Thyroid gland (tissue), 7 donors: ENCODE data around the genes PKP3 and RNH1.

DNA sequence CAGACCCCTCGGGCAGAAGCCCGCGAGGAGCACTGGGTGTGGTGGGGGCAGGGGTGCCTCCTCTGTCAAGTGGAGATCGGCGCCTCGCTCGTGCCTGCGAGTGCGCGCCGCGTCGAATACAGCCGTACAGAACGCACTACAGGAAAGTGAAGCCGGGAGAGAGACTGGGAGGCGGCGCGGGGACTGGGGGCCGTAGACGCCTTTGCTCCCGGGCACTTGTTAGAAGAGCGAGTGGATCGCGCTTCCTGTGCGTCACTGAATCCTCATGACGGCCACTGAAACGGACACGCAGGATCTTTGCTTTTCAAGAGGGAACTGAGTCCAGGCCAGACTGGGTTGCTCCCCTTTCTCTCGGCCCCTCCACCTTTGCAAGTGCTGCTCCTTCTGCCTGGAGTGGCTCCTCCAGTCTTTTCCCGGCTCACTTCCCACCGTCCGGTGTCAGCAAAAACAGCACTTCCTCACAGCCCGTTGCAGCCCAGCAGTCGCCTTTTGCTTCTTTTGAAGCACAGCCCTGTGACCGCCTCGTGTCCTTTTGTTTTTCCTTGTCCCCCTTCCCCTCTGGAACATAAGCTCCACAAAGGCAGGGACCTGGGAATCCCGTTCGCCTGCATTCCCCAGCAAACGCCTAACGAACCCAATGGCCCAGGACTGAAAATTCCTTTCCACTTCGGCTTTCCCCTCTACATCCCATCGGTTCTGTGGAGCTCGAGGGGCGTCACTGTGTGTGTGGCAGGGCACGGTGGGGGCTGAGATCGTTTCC lies 473 bp downstream of the RIC8A start:
- PRO-cap, 2 experiments, result peak in 2 of 2 experiments; most common plus-strand start position 307 of the sequence (in 2); most common minus-strand start position 204 of the sequence (in 1)
- RAMPAGE, long total RNA, 5 experiments, result no peak in any of the 5 experiments

- PRO-cap, 2 experiments, result no peak in any of the 2 experiments
- RAMPAGE, long total RNA, 5 experiments, result no peak in any of the 5 experiments
Observed at GRCh38 chr11:223921-224231, 12.3 kb downstream of the SIRT3 start.

DNA sequence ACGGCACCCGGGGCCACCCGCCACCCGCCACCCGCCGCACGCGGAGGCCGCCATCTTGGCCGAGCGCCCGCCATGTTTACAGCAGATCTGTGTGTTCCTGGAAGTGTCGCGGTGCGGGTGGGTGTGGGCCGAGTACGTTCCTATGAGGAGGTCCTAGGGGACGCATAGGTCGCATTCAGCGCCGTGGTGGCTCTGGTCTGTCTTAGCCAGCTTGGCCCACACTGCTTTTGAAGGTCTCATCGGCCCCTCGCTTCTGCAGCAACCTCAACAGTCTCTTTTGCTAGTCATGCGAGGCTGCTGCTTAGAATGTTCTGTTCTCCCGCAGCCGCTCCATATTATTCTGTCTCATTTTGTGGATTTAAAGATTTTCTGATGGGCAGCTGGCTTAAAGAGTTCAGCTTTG lies 3.3 kb upstream of the IFITM2 start:
- PRO-cap, 2 experiments, result no peak in any of the 2 experiments
- RAMPAGE, long total RNA, 5 experiments, result no peak in any of the 5 experiments

DNA sequence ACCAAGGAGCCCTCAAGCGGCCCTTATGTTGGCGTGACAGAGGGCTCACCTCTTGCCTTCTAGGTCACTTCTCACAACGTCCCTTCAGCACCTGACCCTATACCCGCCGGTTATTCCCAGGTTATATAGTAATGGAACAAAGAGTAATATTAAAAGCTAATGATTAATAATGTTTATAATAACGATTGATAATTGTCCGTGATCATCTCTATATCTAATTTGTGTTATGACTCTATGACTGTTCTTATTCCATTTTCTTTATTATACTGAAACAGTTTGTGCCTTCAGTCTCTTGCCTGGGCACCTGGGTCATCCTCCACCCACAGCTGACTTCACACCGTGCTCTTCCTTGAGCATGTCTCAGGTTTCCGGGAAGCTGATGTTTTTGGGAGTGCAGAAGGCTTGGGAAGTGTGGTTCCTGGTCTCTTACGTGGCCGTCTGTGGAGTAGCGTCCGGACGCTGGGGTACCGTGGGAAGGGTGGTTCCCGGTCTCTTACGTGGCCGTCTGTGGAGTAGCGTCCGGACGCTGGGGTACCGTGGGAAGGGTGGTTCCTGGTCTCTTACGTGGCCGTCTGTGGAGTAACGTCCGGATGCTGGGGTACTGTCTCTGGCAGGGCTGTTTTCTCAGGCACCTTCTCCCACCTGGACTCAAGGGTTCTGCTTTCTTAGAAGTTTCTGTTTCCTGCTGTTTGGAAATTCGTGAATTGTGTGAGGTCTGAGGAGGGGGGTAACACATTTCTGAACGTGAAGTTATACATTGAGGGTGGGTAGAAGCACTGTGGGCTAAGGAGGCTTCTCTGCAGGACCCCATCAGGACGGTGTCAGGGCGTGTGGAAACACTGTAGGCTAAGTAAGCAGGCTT lies 5.0 kb upstream of the IFITM3 start:
- PRO-cap, 2 experiments, result no peak in any of the 2 experiments
- RAMPAGE, long total RNA, 5 experiments, result no peak in any of the 5 experiments

- PRO-cap, 2 experiments, result no peak in any of the 2 experiments
- RAMPAGE, long total RNA, 5 experiments, result no peak in any of the 5 experiments
Observed at GRCh38 chr11:342218-342868, 21.7 kb upstream of the IFITM3 start.

- PRO-cap, 2 experiments, result no peak in any of the 2 experiments
- RAMPAGE, long total RNA, 5 experiments, result no peak in any of the 5 experiments
Observed at GRCh38 chr11:350088-351468, 18.7 kb upstream of the B4GALNT4 start.

- PRO-cap, 2 experiments, result peak in 2 of 2 experiments; most common plus-strand start chr11:356093 (in 1); most common minus-strand start chr11:355939 (in 2)
- RAMPAGE, long total RNA, 5 experiments, result no peak in any of the 5 experiments
Observed at GRCh38 chr11:355582-356692, 13.4 kb upstream of the B4GALNT4 start.

DNA sequence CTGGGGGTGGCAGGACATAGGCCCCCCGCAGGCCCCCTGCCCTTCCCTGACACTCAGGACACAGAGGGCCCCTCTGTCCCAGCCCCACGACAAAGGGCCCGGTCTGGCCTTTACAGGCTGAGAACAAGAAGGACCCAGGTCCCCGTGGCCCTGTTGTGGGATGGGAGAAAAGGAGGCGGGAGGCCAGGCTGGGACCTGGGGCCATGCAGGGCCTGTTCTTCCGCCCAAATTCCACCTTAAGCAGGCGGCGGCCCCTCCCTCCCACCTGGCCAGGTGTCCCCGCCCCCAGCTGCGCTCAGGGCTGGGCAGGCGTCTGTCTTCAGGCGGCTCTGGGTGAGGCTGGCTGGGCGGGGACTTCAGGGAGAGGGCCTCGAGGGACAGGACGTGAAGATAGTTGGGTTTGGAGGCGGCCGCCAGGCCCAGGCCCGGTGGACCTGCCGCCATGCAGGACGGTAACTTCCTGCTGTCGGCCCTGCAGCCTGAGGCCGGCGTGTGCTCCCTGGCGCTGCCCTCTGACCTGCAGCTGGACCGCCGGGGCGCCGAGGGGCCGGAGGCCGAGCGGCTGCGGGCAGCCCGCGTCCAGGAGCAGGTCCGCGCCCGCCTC lies at the start of gene PKP3:
Gene PKP3, plus strand, starts transcription at position 359 of the 604 bp plus-strand sequence.
- PRO-cap, 2 experiments, result peak in 2 of 2 experiments; most common plus-strand start position 316 of the sequence (in 1); most common minus-strand start position 238 of the sequence (in 2)
- RAMPAGE, long total RNA, 5 experiments, result no peak in any of the 5 experiments

GRCh38 chr11:394455-395133 lies 585 bp downstream of the PKP3 start:
- PRO-cap, 2 experiments, result peak in 1 of 2 experiments; most common plus-strand start chr11:394684 (in 1); most common minus-strand start chr11:394586 (in 1)
- RAMPAGE, long total RNA, 5 experiments, result no peak in any of the 5 experiments

- PRO-cap, 2 experiments, result peak in 2 of 2 experiments; most common plus-strand start chr11:448233 (in 2); most common minus-strand start chr11:448123 (in 2)
- RAMPAGE, long total RNA, 5 experiments, result no peak in any of the 5 experiments
Observed at GRCh38 chr11:447825-448945, 1.9 kb upstream of the PTDSS2 start.

DNA sequence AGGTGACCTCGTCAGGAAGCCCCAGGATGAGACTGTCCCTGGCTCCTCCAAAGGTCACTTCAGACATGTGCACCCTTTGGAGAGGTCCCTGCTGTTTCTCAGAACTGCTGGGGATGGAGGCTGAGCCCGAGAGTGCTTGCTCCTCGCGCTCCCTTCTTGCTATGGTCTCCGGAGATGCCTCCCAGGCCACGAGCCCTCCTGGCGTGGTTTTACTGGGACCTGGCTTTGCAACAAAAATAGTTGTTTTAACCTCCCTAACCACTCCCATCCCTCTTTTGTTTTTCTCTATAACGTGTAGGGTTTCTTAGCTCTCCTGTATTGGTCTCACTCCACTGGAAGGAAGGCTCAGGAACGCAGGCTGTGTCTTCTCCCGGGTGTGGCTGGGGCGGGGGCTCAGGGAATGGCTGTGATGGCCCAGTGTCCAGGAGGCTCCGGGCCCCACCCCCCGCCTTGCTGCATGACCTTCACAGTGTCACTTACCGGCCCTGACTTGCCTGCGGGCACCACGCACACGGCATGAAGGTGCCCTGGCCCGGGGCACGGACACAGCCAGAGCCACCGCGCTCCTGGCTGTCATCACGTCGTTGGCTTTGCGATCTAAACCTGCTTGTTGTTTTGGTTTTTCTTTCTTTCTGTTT lies 5.6 kb downstream of the PTDSS2 start:
- PRO-cap, 2 experiments, result no peak in any of the 2 experiments
- RAMPAGE, long total RNA, 5 experiments, result no peak in any of the 5 experiments

GRCh38 chr11:459455-460204 lies 9.6 kb downstream of the PTDSS2 start:
- PRO-cap, 2 experiments, result no peak in any of the 2 experiments
- RAMPAGE, long total RNA, 5 experiments, result no peak in any of the 5 experiments

GRCh38 chr11:494456-495693 lies 12.2 kb downstream of the RNH1 start:
- PRO-cap, 2 experiments, result no peak in any of the 2 experiments
- RAMPAGE, long total RNA, 5 experiments, result no peak in any of the 5 experiments

DNA sequence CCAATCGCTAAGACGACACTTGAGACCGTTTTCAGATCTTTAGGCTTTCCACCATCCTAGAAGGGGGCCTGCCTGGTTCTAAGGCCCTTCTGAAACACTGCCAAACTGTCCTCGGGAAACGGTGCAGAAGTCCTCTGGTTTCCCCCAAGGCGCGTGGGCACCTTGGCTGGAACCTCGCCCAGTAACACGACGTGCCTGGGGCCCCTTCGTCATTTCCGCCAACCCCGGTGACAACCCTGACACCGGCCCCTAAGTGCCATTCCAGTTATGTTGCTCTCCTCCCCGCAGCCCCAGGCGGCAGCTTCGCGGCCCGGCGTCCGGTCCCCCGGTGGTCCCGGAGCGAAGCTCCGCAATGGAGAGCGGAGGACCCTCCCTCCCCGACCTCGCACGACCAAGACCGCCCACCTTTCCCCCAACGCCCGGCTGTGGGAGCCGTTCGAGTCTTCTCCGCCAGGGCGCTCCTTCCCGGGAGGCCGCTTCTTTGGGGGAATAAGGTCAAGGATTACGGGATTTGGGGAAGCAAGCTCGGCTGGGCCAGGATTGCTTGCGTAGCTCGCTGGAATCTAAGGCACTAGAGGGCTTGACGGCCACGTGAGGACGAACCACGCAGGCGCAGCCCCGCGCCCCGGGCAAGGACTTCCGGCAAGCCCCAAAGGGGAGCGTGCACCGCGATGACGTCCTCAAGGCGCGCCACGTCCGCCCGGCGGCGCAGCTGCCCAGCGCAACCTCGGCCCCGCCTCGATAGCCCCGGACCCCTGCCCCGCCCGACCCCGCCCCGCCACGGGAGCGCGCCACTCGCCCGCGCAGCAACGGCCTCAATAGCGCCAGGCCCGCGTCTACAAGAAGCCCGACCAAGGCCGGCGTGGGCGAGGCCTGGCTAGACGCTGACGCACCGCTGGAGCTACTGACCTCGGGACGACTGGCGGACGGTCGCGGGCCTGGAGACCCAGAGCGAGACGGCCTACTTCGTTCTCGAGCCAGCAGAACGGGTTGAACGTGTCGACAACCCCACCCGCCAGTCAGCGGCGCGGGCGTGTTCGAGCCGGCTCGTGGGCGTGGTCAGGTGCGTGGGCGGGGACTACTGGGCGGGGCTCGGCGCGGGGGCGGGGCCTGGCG lies at the start of gene RNH1:
Gene RNH1, minus strand, starts transcription at position 1,039 of the 1,116 bp plus-strand sequence.
- PRO-cap, 2 experiments, result peak in 2 of 2 experiments; most common plus-strand start position 259 of the sequence (in 2); most common minus-strand start position 164 of the sequence (in 2)
- RAMPAGE, long total RNA, 5 experiments, result start-site peak on the plus strand in 1 of 5 experiments, centred at position 521 of the sequence, 11 reads per replicate; start-site peak on the minus strand in 5 of 5 experiments, centred at positions 543 to 1,034 of the sequence, 34 to 739 reads per replicate

DNA sequence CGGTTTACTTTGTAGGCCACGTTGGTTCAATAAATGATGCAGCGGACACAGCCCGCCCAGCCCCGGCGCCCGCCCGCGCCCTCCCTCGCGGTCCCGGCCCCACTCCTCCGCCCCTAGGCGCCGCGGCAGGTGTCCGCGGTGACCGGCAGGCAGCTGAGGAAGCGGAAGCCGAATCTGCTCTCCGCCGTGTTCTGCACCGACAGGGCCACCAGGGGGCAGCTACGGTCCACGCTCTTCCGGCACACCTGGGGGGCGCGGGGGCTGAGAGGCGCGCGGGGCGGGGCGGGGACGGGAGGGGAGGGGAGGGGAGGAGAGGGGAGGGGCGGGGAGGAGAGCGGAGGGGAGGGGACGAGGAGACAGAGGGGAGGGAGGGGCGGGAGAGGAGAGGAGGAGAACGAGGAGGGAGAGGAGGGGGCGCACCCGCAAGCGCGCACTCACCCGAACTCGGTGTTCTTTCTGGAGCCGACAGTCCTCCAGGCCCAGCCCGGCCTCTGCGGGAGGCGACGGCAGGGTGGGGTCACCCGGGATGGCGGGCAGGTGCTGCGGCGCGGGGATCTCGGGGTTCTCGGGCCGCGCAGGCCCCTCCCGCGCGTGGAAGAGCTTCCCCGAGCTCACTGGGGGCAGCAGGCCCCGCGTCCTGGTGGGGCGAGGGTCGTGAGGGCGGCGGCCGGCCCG lies 5.5 kb downstream of the LMNTD2 start:
- PRO-cap, 2 experiments, result no peak in any of the 2 experiments
- RAMPAGE, long total RNA, 5 experiments, result start-site peak on the plus strand in 1 of 5 experiments, centred at position 404 of the sequence, 7 reads per replicate

DNA sequence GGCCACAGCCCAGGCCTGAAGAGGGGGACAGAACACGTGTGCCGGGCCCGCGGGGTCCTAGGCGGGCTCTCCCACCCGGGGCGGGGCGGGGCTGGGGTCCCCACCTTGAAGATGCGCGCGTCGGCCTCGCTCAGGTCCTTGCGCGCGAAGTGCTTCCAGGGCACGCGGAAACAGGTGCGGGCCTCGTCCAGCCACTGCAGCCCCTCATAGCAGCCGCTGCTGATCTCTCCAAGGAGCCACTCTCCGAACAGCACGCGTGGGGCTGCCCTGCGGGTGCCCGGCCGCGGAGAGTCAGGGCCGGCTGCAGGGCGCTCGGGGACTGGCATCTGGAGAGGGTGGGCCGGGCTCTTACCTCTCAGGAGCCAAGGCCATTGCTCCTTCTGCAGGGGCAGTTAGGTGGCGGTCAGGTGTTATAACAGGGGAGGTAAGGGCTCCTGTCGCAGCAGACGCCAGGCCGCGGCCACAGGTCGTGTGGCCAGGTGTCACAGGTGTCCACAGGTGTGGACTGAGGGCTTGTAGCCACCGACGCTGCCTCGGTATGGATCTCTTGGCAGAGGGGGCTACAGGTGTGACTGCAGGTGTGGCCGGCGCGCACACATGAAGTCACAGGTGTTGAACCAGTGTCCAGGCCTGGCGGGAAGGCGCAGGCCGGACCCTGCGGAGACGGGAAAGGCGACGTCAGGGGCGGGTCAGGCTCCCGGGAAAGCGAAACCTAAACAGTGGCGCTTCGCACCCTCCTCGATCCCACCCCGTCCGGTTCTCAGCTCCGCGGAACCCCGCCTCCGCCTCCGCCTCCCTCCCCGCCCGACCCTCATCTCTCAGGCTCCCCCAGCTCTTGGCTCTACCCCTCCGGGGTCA lies 528 bp downstream of the IRF7 start:
- PRO-cap, 2 experiments, result peak in 1 of 2 experiments; most common plus-strand start position 719 of the sequence (in 1); most common minus-strand start position 674 of the sequence (in 1)
- RAMPAGE, long total RNA, 5 experiments, result start-site peak on the minus strand in 1 of 5 experiments, centred at position 686 of the sequence, 33 reads per replicate

- PRO-cap, 2 experiments, result no peak in any of the 2 experiments
- RAMPAGE, long total RNA, 5 experiments, result no peak in any of the 5 experiments
Observed at GRCh38 chr11:623962-624353, 797 bp downstream of the CDHR5 start.

- PRO-cap, 2 experiments, result no peak in any of the 2 experiments
- RAMPAGE, long total RNA, 5 experiments, result no peak in any of the 5 experiments
Observed at GRCh38 chr11:626531-627056, 387 bp downstream of the SCT start.

DNA sequence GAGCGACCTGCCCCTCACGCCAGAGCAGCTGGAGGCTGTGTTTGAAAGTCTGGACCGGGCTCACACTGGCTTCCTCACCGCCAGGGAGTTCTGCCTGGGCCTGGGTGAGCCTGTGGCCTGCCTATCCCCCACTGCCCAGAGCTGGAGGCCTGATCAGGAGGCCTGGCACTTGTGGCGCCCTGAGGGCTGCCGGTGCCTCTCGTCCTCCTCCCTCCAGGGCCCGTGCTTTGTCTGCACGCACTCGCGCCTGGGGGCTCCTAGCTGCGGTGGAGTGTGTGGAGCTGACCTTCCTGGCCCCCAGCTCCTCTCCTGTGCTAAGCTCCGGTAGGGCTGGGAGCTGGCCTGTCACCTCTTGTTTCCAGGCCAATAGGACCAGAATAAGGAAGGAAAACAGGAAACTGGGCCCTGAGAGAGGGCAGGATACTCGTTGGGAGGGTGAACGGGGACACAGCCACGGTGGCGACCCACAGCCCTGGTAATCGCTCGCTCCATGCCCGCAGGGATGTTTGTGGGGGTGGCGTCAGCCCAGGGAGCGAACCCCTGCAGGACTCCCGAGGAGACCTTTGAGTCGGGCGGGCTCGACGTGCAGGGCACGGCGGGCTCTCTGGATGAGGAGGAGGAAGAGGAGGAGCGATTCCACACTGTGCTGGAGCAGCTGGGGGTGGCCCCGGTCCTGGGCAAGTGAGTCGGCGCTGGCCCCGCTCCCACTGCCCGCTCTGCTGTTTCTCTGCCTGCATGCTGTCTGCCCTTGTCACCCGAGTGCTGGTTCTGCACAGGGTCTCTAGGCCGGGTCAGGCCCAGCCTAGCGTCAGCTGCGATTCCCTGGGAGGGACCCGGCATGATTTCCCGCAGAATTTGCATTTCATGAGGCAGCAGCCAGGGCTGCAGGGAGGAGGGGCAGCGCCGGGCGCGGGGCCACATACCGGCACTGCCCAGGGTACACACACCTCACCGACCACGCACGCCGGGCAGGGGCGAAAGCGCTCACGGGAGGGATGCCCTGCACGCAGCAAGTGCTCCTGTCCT lies 1.5 kb downstream of the CRACR2B start:
- PRO-cap, 2 experiments, result peak in 1 of 2 experiments; most common plus-strand start position 438 of the sequence (in 1); most common minus-strand start position 222 of the sequence (in 1)
- RAMPAGE, long total RNA, 5 experiments, result start-site peak on the plus strand in 2 of 5 experiments, centred at positions 442 to 453 of the sequence, 13 to 14 reads per replicate

GRCh38 chr11:834782-835344 lies 2.1 kb downstream of the CD151 start:
- PRO-cap, 2 experiments, result peak in 2 of 2 experiments; most common plus-strand start chr11:835142 (in 2); most common minus-strand start chr11:834992 (in 1)
- RAMPAGE, long total RNA, 5 experiments, result no peak in any of the 5 experiments